Measurements from ENCODE around the genes SFTPA1 and PRXL2A.

DNA sequence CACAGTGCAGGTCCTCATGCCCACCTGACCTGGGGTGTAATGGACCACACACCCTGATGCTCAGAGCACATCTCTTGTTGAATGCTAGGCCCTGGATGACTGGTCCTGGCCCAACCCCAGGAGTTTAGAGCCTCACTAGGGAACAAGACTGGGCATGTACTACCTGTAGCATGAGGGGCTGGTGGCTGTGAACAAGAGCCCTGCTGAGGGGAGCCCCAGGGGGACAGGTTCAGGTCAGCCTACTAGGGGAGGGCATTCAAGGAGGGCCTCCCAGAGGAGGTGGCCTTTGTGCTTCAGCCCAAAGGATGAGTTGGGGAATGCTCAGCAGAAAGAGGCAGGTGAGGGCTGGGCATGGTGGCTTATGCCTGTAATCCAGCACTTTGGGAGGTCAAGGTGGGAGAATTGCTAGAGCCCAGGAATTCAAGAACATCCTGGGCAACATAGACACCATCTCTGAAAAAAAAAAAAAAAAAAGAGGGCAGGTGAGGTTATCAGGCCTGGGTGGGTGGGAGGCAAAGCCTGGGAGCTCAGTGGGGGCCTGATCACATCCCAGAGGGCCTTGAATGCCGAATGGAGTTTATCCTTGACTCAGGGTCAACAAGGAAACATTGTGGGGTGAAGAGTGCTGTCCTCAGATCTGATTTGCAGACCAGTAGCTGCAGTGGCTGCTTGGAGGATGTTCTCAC lies 31.4 kb downstream of the ZMIZ1 start:
- RRBS, result no CpG with 5 or more reads among the region's 1 CpG

DNA sequence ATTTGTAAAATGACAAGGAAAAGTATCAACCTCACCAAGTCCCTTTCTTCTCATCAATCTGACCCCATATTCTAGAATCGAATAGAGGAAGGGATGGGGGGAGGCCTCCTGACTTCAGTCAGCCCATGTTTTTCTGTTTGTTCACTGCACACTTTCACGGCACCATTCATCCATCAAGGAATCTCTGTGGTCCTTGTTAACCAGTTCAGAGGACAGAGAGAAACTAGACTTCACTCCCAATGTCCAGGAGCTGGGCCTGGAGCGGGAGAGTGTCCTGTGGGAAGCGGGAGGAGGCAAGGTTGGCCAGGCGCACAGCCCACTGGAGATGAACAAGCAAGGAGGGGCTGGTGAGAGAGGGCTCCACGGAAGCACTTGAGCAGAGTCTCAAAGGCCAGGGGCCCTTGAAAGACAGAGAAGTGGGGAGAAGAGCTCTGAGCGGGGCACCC lies 49.4 kb downstream of the ZMIZ1 start:
- RRBS, result no CpG with 5 or more reads among the region's 7 CpGs

DNA sequence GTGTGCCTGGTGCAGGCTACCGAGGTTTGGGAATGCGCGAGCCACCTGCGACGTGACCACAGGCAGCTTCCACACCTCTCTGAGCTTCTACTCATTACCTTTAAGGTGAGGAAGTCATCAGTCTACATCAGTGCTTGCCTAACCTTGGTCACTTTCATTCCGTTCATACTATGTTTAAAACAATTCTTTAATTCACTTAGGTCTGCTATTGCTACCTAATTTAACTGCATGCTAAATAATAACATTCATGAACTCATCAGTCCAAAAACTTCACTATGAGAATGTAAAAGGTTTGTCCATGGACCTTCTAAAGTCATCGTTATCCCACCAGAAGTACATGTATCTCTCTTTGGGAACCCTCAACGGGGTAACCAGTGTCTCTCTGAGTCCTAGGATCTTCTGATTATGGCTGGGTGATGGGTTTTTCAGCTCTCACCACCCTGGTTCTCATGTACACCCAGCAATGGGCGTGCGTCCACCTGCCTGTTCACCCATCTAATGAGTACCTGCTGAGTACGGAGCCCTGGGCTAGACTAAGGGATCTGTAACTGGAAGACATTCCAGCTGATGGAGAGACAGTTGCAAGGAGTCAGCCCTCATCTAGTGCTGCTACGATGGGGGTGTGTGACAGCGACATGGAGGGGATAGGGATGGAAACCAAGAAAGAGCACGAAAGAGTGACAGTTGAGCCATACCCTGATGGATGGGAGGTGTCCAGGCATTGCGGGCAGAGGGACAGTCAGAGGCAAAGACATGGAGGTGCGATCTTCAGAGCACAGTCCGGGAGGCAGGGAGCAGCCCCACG lies 124.5 kb downstream of the ZMIZ1 start:
- RRBS, result no CpG with 5 or more reads among the region's 18 CpGs

DNA sequence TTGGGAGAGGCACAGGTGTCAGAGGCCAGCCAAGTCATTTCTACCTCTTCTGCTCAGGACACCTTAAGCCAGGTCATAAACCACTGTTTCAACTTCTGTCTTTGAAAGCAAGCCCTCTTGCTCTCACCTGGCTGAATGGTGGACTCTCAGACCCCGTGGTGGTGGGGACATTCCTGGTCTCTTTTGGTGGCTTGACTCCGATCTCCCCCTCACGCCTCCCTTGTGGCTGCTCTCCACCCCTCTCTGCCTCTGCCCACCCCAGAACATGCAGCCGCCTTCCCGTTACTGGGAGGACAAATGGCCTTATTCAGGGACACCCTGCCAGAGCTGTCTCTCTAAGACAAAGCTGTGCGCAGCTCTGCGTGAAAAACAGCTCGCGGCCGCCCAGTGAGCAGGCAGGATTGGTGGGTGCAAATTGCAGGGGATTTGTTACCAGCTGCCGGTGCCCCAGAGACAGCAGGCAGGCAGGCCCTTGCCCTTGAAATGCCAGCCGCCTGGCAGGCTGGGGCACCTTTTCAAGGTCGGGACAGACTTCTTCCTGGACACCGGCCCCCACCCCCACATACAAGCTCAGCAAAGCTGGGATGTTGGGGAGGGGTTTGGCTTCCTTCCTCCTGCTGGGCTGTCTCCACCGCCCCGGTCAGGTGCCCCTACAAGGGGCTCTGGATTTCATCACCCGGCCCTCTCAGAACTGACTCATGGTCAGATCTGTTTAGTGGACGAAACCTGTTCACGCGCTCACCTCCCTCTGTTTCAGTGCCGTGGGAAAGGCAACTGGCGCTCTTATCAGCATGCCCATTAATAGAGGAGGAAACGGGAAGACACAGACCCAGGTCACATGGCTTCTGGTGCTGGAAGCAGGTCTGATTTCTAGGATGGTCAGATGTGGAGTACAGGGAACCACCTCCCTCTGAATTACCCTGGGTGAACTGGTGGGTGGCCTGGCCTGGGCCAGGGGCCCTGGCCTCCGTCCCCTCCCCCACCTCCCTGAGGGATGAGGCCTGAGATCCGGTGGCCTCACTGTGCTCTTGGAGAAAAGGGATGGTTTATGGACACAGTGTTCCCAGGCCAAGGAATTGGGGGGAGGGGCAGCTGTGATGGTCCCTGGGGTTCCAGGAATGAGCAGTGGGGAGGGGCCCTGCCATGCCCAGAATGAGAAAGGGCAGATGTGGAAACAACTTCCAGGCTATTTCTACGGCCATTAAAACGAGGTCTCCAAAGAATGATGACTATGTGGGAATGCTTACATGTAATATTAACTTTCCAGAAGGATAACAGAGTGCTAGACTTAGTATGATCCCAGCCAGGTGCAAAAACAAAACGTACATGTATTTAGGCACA lies 123.9 kb upstream of the PPIF start:
- RRBS, result 7% methylated on average over 4 of the region's 28 CpGs

DNA sequence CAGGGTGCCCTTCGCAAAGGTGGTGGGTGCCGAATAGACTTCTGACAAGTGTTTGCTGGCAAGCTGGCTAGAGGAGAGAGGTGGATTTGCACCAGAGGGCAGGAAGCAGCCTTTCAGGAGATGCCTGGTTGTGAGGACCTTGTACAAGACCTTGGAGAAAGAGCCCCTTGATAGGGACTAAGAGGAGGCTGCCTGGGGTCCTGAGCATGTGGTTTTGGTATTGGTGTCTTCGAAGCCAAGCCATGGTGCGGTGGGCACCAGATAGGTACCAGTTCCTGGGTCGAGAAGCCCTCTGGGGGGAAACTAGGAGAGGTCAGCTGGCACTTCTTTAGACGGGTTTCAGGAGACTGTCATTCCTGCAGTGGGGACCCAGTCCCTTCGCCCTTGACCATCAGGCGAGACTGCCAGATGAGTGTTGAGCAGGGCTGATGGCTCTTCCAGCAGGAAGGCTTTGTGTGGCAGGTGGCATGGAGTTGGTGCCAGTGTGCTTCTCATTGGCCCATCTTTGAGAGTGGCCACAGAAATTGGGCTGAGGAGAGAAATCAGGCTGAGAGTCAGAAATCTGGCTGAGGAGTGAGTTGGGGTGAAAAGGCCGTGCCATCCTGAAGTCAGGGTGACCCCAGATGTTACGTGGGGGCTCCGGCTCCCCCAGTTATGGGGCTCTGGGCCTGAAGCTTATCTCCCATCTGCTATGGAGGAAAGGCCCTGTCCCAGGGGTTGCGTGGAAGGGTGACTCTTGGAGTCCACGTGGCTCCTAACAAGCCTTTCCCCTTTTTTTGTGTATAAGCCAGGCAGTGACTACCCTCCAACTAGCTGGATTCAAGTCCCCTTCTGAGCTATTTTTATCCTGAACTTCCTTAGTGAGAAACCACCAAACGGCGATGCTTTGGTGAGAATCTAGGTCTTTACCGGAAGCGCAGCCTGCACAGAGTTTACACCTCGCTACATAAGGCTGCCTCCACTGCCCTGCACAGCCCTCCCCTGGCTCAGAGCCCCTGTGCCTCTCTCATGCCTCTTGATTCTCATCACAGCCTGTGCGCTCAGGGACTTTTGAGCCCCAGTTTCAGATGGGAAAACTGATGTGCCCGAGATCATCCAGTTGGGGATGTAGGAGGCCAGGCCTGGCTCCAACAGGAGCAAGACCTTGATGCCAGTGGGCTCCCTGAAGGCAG lies 102.7 kb upstream of the PPIF start:
- RRBS, result no CpG with 5 or more reads among the region's 20 CpGs

- RRBS, result no CpG with 5 or more reads among the region's 12 CpGs
Measured at GRCh38 chr10:79250681-79251223, 96.5 kb upstream of the PPIF start.

DNA sequence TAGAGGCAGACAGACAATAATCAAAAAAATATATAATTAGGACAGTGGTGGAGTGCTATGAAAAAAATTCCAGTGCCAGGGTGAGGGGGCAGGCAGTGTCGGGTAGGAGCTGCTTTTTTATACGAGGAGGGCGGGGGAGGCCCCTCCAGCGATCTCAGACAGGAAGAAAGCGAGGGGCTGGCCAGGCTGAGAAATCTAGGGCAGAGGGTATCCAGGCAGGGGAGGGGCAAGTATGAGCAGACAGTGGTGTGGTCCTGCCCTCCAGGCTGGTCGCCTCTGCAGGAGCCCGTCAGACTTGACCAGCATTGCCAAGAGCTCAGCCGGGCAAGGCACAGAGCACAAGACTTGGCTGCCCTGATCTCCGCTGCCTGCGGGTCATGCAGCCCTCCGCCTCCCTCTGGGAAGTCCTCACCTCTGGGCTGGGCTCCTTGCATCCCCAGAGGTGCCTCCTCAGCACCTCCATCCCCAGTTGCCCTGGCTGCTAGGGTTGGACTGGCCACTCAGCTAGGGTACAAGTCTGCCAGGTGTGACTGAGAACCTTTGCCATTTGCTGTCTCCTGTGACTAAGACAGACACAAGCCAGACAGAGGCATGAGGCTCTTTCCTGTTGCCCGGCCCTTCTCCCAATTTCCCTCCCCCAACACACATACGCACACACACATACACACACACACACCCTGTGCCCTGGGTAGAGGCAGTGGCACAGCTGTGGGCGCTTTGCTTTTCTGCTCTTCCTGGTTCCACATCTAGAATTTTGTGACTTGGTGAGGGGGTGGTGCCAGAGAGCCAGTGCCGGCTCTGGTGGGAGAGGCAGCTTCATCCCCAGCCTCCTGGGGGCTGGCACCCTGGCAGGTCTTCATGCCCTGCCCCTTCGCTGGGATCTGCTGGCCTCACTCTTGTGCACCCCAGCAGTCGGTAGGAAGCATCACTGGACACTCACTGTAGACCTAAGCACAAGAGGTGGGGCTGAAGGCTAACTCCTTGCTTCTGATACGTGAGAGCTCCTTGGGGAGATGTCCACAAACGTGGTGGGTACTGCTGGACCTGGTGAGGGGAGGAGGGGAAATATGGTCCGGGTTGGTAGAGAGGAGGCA lies 59.0 kb upstream of the PPIF start:
- RRBS, result no CpG with 5 or more reads among the region's 20 CpGs

DNA sequence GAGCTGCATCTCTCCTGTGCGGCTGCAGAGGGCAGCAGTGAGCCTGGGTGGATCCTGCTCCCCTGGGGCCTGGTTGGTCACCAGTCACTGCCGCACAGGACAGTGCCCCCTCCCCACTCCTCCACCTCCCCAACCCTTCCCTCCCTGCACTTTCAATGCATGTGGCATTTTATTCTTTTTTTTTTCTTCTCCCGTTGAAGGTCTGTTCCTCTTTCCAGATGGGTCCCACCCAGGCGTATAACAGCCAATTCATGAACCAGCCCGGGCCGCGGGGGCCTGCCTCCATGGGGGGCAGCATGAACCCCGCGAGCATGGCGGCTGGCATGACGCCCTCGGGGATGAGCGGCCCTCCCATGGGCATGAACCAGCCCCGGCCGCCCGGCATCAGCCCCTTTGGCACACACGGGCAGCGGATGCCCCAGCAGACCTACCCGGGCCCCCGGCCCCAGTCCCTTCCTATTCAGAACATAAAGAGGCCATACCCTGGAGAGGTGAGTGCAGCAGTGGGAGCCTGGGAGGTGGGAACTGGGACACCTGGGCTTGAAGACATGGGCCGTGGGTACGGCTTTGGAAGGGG lies 54.0 kb upstream of the PPIF start:
- RRBS, result 91% methylated on average over 4 of the region's 22 CpGs

GRCh38 chr10:79313295-79313591 lies 34.0 kb upstream of the PPIF start:
- RRBS, result no CpG with 5 or more reads among the region's 4 CpGs

DNA sequence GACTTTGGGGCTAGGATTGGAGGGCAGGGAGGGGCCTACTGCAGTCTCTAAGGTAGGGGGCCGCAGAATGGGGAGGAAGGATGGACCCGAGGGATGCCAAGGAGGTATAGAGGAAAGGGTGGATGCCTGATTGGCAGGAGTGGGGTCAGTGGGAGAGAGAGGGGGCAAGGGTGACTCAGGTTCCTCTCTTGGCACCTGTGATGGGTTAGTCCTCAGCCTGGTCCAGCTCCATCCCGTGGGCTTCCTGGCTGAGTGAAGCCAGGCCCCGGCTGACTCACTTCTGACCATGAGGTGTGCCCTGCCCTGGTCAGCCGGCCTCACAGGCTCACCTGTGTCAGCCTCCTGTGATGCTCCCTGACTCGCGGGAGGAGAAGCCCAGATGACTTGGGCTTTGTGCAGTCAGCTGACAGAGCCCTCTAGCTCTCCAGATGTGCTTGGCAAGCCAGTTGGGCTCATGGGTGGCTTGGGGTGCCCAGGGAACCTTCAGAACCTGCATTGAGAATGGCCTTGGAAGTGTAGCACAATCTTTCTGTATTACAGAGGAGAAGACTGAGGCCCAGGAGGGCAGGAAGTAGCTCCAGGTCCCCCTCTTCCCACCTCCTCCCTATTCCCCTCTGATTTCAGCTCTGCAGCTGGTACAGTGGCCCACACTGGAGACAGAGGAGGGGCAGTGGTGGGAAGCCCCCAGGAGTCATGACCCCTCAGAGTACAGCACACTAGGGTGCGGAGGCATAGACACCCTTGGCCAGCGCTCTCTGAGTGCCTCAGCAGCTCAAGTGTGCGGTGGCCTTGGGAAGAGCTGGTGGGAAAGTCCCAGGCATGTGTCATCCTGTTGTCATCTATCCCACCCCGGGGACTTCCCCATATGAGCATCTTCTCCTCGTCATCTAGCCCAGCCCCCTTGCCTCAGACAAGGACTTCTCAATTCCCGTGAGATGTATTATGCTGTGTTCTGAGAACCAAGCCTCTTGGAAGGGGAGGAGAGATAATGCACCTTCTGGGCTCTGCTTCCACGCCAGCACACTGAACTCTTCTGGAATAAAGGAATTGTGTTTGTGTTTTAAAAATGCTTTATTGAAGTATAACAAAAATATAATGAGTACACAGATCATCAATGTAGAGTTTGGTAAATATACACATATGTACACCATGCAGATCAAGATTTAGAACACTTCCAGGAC lies 15.8 kb upstream of the PPIF start:
- RRBS, result 83% methylated on average over 1 of the region's 14 CpGs

DNA sequence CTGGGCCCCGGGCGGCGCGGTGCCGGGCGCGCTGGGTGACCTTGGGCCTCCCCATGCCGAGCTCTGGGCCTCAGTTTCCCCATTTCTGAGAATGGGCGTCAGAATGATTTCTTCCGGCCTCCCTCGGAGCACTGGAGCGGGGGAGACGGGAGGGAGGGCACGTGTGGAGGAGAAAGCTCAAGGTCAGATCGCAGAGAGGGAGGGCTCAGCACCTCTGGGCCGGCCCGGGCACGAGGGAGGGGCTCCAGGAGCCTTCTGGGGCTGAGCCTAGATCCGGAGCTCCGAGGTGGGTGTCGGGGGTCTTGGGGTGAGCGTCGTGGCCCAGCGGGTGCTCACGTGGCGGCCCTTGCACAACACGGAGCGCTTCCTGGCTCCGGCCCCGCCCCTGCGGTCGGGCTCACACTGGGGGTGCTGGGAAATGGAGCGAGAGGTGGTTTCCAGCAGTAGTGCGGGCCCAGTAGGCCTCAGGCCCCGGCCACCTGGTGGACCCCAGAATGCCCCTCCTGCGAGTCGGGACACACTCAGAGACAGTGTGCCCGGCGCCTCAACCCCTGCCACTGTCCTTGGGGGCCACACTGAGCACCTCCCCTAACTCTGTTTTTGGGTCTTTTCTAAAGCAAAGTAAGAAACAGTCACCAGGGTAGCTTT lies 653 bp downstream of the PPIF start:
- RRBS, result 5% methylated on average over 23 of the region's 39 CpGs

DNA sequence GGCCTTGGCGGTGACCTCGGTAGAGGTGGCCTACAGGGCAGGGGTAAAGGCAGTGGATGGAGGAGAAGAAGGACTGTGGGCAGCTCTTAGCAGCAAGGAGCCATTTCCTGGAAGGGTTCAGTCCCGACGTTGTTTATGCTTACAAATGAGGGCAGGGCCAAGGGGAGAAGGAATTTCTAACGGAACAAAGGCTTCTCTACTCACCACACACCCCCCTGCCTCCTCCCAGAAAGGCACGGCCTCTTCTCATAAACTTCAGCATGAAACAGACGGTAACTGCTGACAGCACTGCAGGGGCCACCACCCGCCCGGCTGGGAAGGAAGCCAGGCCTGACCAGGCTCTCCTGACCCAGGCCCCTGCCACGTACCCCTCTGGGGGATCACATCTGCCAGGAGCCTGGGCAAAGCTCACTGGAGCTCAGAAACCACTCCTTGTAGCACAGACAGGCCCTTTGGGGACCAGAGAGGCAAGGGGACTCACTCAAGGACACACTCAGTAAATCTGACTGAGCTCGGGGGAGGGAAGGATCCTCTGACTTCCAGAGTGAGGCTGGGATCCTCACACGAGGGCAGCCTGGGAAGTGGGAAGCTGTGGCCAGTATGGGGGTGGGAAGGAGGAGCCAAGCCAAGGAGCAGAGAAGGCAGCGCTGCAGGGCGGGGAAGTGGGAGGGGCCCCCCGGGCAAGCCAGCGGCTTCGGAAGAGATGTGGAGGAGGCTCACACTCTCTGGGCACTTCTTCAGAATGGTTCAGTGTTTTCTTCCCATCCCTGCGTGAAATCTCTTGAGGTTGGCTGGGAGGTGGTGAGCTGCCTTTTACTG lies 46.1 kb downstream of the ZCCHC24 start:
- RRBS, result no CpG with 5 or more reads among the region's 18 CpGs

GRCh38 chr10:79452187-79452713 lies 6.8 kb upstream of the ZCCHC24 start:
- RRBS, result no CpG with 5 or more reads among the region's 11 CpGs

DNA sequence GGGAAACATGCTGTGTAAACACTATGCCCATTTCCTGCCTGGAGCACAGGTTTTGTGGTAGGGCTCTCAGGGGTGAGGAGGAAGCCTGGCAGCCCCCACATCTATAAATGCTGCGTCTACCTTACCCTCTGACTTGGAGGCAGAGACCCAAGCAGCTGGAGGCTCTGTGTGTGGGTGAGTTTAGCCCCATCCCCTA lies at the start of gene SFTPA1:
SFTPA1 (plus strand) TSS at position 131 of the 196 bp plus-strand sequence.
- RRBS, result no CpG with 5 or more reads among the region's 1 CpG

DNA sequence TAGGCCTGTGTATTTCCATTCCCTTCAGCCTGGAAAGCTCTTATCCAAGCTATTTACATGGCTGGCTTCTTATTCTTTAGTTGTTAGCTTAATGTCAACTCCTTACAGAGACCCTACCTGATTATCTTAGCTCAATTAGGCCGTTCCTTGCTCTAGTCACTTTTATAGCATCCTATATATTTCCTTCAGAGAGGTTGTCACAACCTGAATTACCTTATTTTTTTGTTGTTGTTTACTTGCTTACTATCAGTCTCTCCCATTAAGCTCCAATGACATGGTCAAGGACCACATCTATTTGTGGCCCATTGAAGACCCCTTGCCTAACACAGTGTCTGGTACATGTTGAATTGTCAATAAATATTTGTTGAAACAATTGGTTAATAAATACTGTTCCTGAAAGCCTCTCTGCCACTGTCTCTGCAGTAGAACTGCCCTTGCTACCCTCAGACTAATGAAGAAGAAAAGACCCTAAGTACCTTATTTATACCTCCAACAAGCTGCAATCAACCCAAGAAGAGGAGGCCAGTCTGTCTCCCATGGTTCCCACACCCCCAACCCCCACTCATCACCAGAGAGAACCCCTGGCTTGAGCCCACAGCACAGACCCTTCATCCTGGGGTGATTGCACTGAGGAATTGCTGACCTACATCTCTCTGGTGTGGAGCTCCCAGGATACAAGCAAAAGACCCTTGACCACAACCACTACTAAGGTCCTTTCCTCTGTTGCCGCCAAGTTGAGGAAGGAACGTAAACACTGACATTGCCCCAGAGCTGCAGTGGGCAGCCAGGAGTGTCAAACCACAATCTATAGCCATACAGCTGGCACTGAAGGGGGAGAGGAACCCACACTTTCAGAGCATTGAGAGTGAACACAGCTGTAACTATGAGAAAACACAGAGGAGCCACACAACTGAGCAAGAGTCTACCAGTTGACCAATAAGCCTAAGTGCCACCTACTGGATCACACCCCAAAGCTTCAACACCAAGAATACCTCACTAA lies 45.2 kb downstream of the NUTM2B start:
- RRBS, result no CpG with 5 or more reads among the region's 3 CpGs

- RRBS, result 97% methylated on average over 2 of the region's 17 CpGs
Measured at GRCh38 chr10:80155297-80156449, 23.1 kb downstream of the PLAC9 start.

DNA sequence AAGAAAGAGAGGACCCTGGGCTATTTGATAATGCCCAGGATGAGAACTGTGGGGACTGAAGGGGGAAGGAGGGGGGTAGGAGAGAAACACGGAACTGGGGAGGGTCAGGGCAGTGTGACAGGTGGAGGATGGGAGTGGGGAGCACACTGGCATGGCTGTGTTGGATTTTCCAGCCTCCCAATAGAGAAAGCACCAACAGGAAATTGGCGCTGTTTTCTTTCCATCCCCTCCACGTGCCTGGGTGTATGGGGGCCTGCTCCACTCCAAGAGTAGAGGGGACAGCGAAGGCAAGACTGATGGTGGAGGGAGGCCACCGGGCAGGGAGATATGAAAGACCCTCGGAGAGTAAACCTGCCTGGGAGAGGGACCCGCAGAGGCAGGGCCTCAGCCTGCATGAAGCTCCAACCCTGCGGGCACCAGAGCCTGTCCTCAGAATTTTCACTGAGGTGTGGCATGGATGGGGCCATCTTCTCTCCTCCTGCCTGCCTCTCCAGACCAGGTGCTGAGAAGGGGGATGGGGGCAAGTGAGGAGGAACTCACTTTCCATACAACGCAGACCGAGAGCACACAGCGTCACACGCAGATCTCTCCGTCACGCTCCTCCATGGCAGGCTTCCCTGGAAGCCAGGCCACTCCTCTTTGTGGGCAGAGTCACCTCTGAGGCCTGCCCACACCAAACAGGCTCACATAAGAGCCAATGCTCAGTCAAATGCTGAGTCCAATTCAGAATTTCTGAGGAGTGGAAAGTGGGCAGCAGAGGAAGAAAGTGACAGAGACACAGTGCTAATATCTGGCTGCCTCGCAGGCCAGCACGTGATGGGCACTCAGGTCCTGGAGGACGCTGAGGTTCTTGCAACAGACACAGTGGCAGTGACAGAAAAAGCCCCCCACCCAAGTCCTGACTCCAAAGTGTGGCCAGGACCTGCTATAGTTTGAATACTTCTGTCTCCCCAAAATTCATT lies 18.8 kb downstream of the ANXA11 start:
- RRBS, result no CpG with 5 or more reads among the region's 17 CpGs

DNA sequence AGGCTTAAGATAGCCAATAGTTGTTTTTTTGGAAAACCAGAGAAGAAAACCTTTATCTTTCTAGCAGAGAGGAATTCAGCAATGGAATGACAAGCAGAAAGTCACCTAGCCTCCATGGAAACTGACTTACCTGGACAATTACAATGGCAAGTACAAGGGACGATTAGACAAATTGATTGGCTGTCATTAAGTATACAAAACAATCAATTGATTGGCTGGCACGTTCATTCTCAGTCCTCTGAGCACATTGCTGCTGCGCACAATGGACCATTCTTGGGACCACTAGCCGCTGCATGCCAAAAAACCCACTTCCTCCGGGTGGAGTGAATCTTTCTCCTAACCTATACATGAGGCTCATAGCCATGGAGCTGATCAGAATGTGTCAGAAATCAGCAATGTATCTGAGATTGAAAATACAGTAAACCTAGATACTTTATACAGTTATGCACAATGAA lies 2.1 kb downstream of the MAT1A start:
- RRBS, result no CpG with 5 or more reads among the region's 5 CpGs

DNA sequence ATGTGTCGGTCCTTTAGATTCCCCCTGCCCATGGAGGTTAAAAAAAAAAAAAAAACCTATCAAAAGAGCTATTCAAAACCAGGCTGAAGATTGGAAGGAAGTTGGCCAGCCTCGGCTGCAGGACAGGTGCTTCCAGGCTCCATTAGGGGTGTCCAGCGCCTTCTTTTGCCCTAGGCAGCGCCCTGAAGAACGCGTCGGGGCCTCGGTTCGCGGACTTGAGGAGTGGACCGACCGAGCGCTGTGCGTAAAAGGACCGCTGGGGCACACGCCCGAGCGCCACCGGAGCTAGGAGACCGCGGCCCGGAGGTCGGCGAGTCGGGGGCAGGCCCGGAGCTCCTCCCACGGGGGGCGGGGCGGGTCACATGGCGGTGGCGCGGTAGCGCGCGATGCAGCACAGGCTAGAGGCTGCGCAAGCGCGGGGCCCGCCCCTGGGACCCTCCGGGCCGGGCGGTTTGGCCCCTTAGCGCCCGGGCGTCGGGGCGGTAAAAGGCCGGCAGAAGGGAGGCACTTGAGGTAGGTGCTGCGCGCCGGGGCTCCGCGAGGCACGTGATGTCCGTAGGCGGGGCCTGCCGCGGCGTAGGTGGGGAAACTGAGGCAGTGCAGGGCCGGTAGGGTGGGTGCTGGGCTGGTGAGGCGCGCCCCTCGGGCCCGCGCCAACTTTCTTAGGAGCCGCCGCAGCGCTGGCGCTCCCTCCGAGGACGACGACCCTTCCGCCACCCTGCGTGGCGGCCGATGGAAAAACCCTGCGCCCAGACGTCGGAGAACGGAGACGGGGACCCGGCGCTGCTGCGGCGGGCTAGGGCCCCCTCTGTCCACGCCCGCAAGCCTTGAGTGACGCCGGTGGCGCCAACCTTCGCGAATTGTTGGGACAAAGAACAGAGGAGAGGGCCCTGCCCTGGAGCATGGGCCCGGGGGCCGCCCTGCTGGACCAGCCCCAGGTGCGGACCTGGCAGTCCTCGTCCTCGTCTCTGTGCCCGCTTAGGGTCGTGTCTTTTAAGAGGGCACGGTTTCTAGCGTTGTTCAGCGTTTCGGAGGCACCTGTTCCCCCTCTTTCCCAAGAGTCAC lies at the start of gene PRXL2A:
PRXL2A (plus strand) TSS at position 421 of the 1,065 bp plus-strand sequence.
- RRBS, result 4% methylated on average over 28 of the region's 103 CpGs

All from islet of Langerhans (tissue), 1 donor.